T47D (cell line): ENCODE measurements around the gene IFIH1.

- RRBS = no CpG with 5 or more reads among the region's 3 CpGs
Observed at GRCh38 chr2:161324041-161324814, 16.0 kb downstream of the PSMD14 start.

- RRBS = no CpG with 5 or more reads among the region's 3 CpGs
Observed at GRCh38 chr2:161992549-161992953, 81.5 kb downstream of the DPP4 start.

GRCh38 chr2:162317642-162318371 is 677 bp downstream of the IFIH1 start:
- RRBS = 1% methylated on average over 4 of the region's 19 CpGs

DNA sequence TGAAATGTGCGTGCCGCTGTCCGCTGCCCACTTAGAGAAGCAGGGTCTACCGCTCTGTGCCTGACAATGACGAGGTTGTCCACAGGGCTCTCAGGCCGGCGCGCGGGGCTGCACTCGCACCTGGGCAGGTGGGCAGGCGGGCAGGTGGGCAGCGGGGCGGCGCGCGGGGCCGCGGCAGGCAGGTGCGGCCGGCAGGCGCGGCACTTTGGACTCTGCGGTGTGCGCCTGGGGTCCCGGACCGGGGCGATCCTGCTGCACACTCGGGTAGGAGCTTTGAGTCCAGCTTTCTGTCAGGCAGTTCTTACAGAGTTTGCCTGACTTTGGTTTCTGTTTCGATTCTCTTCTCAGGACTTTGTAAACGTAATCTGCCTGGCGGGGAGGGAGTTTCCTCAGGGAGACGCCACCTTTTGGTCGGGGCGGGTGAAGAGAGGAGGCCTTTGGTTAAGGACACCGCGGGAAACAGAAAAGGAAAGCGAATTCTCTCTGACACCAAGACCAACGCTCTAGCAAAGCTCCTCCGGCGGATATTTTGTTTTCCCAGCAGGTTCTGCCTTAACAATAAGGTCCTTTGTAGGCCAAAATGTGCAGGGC is at the start of gene IFIH1:
Gene IFIH1, minus strand, starts transcription at position 313 of the 591 bp plus-strand sequence.
- RRBS = under 1% methylated on average over 20 of the region's 40 CpGs

DNA sequence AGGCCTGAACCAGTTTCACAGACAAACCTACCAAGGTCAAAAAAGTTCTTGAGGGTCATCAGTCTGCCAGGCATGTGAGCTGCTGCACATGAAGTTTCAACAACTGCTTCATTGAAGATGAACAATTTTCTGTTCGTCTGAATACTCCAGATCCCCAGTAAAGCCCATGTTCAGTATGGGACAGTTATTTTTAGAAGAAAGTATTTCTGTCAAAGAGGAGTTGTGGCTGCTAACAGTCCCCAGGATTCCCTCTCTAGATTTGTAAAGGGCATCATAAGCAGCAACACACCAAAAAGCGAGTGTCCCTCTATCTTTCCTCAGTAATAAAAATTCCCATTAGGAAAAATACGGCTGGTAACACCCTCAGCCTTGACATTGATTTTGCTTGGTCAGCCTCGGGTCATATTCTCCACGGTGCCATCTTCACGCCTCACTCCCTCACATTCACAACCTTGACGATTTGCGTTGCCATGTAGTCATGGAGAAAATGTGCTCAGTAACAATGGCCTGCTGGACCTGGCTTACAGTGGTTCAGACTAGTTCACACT is 151.7 kb downstream of the KCNH7 start:
- RRBS = no CpG with 5 or more reads among the region's 8 CpGs

DNA sequence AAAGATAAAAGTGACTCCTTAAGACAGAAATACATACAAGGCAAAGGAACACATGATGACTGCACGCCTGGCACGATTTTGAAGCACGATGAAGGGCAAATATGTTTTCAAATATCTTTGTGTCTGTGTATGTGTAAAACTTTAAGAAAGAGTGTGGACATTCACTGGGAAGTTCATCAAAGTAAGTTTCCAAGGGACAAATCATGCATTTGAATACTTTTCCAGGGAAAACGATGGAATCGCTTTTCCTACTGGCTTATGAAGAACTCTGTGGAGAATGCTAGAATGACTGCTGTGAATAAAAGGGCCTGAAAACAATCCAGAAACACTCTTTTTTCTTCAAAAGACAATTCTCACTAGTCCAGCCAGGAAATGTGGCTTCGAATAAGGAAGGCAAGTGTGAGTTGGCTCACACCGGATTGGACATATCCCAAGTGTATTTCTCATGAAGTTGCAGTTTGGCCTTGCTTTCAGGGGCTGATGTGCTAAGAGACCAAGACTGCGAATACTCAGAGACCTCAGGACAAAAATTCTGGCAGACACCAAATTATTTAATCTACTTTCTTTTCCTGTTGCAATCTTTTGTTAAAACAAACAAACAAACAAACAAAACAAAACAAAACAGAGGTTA is 54.1 kb downstream of the FIGN start:
- RRBS = no CpG with 5 or more reads among the region's 8 CpGs

DNA sequence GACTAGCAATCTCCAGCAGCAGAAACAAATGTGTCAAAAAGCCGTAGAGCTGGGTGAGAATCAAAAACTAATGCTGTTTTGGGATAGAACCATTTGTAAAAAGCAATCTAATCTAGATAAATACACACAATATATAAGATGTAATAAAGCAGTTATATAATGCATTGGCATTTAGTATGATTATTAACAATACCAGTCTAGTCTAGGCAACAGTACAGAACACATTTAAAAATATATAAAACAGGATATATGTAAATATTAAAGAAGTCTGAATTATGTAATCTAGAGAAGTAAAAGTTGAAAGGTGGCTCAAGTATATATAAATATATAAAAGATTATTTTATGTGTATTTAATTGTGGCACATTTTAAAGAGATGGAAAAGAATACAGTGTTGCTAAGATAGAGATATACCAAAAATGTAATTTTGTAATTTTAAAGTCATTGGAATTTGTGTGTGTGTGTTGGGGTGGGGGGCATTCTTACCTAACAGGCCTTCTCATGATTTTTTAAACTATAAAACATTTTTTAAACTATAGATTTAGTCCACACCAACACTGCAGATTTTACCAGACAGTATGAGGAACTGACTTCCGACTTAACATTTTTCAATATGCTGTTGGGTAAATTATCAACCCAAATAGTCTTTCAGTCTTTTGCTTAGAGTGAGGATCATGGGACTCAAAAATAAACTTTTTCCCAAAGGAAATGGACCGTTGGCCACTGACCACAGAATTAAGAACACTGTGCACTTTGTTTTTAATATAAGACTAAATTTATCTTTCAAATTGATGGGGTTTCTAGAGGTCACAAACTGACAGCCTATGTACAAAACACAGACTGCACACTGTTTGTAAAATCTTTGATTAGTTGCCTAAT is 45.2 kb downstream of the FIGN start:
- RRBS = no CpG with 5 or more reads among the region's 3 CpGs

DNA sequence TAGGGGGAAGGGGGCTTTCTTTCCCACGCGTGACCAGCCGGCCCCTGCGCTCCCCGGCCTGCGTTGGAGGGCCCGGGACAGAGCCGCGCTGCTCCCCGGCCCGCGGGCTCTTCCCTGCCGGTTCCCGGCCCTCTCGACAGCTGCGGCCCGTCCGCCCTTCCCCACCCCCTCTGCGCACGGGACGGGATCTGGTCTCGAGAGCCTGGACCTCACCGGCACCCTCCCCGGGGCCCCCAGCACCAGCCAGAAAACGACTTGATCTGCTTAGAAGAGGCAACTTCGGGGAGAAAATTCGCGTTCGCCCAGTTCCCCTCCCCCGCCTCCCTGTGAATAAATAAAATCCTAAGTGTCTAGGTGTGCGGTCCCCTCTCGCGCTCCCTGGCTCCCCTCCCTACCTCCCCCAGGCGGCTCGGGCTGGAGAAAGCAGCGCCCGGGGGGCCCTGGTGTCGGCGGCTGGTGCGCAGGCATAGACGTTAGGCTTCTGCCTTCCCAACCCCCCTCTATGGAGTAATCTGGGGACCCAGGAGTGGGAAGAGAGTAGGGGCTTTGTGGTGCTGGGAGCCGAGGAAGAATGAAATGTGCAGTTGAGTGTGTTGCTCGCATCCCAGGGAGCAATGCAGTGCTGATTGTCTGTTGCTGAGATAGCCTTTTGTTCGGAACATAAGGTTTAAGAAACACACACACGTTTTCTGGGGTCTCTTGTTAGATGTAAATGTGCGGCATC is 883 bp upstream of the FIGN start:
- RRBS = 2% methylated on average over 8 of the region's 46 CpGs

DNA sequence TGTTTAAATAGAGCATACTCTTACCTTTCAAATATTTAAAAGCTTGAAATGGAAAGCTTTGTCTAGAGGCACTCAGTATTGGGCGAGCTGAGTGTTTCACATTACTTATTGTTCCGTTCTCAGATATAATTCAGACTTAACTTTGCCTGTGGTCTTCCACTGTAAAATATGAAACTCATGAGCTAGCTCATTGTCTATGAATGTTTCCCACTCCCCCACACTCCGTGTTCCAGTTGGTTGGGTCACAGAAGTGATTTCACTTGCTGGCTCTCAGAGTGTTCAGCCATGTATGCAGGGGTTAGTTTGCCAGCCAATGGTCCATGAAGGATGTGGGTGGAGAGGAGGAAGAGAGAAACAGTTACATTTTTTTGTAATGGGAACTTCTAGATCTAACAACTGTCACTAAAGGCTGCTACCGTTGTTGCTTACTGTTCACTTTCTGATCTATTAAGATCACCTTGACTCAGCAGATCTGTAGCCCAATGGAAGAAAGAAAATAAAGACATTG is 279.5 kb upstream of the FIGN start:
- RRBS = no CpG with 5 or more reads among the region's 4 CpGs

GRCh38 chr2:164620654-164621349 is 480 bp downstream of the GRB14 start:
- RRBS = 1% methylated on average over 30 of the region's 44 CpGs

- RRBS = no CpG with 5 or more reads among the region's 4 CpGs
Observed at GRCh38 chr2:164652340-164652958, 31.2 kb upstream of the GRB14 start.

DNA sequence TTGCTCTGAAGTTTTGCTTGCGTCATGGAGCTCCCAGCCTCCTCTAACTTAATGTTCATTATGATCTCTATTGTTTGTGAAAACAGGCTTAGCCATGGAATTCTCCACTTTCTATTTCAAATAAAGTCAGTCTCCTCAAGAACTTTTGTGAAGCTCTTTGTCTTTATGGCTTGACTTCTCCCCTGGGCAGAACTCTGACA is 119.8 kb downstream of the SCN3A start:
- RRBS = no CpG with 5 or more reads among the region's 1 CpG

GRCh38 chr2:165274575-165275174 is 35.5 kb downstream of the SCN2A start:
- RRBS = 2% methylated on average over 2 of the region's 6 CpGs

- RRBS = no CpG with 5 or more reads among the region's 5 CpGs
Observed at GRCh38 chr2:165770146-165770649, 23.8 kb downstream of the GALNT3 start.

DNA sequence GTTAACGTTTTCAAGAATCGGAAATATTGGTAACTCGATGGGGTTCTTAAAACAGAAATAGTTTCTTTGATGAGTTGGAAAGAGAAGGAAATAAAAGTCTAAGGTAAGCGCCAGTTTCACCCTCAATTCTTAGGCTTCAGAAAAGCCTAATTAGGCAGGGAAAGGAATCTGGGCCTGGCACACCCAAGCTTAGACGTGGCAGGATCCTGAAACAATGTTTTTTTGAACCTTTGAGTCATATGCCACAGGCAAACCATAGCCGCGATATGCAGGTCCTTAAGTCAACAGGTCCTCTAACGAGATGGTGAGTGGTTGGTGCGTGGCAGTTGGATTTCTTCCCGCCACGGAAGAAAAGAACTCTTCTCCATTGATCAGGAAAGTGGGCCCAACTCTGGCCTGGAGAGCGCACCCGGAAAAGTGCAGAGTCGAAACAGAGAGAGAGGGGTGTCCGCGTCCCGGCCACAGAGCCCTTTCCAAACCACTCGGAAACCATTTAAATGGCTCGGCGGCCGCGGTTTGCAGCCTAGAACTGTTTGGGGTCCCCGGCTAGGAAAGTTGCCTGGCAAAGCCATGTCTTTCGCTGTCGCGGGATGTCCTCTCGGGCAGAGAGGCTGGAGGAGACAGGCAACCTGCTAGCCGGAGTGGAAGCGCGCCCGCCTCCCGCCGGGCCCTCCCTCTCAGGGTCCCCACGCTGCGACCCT is 901 bp downstream of the GALNT3 start:
- RRBS = 2% methylated on average over 9 of the region's 35 CpGs

DNA sequence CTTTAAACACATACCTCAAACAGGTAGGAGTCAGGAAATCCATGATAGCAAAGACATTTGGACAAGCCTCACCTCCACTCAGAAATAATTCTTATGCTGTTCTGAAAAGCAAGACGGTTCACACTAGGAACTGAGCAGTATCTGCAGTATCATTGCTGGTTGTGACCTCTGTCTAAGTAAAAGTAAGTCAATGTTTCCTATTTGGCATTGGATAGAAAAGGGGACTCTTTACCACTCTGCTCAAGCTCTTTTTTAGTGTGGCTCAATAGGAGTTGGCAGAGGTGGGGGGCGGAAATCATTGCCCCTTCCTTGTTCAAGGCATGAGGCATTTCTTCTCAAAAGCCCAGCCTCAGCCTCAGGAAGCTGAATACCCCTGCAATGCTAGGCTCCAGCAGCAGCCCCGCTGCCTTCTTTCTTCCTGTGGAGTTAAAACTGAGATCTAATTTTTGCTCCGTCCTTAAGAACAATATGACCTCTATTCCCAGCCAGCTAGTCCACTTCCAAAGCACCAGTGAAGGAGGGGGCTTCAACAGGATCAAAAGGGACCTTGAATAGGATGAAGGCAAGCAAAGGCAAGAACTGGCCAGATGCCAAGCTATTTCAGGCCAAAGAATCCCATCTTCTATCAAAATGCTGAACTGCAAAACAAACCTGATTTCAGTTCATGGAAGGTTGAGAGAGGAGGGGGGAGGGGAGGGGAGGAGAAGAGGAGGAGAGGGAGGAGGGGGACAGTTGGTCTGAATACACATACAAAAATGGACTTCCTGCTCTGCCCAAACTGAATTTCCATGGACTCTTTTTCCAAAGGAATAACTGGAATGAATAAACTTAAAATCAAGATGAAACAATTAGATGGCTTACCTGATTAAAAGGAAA is 672 bp downstream of the SCN1A start:
- RRBS = no CpG with 5 or more reads among the region's 4 CpGs

GRCh38 chr2:167250332-167251133 is 42.3 kb upstream of the B3GALT1 start:
- RRBS = no CpG with 5 or more reads among the region's 15 CpGs

GRCh38 chr2:167386658-167387224 is 93.9 kb downstream of the B3GALT1 start:
- RRBS = no CpG with 5 or more reads among the region's 4 CpGs

DNA sequence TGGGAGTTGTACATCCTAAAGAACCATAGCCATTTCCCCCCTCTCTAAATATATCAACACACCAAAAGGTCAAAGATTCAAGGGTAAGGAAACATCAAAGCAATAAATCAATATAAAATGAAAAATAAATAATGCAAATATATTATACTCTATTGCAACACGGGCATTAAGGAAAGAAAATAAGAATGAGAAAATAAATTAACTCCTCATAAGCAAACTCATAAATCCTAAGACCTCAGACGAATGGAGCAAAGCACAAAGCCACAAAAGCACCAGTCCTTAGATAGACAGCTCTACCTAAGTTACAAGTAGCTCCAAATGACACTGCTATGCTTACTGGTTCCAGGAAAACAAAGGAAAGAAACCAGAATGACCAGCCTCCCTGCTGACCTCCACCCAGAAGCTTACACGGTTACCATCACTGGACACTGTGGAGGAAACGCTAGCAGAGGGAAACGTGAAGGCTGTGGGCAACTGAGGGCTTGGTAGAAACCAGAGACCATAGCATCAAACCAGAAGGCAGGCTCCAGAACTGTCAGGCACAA is 67.9 kb downstream of the STK39 start:
- RRBS = no CpG with 5 or more reads among the region's 5 CpGs

DNA sequence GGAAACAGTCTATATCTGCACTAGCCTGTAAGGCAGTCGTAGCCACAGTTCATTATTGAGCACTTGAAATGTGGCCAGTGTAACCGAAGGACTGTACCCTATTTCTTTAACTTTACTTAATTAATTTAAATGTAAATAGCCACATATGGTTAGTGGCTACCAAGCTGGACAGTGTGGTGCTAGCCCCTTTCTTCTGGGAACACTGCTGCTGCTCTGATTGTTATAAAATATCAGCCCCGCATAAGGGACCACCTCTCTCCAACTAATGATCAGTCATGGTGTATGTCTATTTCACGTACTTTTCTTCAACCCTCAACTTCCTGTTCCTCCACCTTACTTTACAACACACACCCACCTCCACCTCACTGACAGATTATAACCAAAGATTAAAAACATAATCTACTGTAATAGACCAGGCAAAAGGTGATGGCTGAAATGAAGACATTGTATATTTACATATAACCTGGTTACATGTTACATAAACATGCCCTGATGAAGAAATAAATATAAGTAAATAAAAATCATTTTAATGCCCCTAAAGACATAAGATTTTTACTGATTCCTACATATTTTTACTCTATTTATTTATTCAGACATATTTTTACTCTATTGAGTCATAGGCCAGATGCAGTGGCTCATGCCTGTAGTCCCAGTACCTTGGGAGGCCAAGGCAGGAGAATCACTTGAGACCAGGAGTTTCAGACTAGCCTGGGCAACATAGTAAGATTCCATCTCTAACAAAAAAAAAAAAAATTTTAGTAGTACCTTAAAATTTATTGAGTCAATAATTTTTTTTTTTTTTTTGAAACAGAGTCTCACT is 12.9 kb downstream of the STK39 start:
- RRBS = no CpG with 5 or more reads among the region's 4 CpGs